Metanephros (tissue), 2 donors: ENCODE measurements around the genes SPHK1 and JMJD6.

GRCh38 chr17:76275802-76276588 lies 10.8 kb downstream of the UBALD2 start:
- RAMPAGE, long total RNA: no peak

DNA sequence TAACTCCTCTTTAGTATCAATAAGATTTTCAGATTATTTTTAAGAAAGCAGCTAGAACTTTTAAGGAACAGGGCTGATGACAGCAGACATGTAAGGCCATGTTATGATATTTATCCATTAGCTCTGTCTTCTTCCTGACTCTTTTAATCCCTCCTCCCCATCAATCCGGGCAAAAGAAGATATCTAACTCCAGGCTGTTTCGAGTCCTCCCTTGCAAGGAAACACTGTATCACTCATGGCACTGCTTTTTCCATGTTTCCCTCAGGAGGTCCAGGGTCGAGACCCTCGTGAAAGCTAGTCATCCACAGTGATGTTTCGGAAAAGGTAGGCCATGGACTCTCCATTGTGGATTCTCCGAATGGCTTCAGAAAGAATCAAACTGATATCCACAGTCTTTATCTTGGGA lies 3.2 kb upstream of the QRICH2 start:
- RAMPAGE, long total RNA: no peak

GRCh38 chr17:76383815-76384172 lies 615 bp upstream of the SPHK1 start:
- RAMPAGE, long total RNA: no peak

- RAMPAGE, long total RNA: no peak
These were observed at the start of gene SPHK1 for GRCh38 chr17:76384173-76384947. Gene SPHK1 (plus strand): TSS chr17:76384609.

DNA sequence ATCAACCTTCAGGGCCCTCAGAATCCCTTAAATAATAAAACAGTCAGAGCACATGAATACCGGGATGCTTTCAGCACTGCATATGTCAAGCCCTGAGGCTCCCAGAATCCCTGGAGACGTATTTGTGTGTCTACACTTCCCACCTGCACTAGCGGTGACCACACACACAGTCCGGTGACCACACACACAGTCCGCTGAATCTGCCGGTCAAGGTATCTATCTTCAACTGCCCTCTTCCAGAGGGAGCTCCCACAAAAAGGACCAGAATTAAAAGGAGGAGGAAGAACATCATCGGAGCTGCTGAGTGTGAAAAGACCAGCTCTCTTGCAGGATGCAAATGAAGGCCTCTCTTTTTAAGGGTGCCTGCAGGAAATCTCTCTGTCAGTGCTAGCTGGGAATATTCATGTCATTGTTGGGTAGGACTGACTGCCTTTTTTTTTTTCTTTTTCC lies 8.1 kb downstream of the UBE2O start:
- RAMPAGE, long total RNA: no peak

- RAMPAGE, long total RNA: no peak
These were observed 6.1 kb downstream of the UBE2O start for GRCh38 chr17:76446427-76447602.

- RAMPAGE, long total RNA: no peak
These were observed 2.1 kb downstream of the RHBDF2 start for GRCh38 chr17:76498777-76499873.

DNA sequence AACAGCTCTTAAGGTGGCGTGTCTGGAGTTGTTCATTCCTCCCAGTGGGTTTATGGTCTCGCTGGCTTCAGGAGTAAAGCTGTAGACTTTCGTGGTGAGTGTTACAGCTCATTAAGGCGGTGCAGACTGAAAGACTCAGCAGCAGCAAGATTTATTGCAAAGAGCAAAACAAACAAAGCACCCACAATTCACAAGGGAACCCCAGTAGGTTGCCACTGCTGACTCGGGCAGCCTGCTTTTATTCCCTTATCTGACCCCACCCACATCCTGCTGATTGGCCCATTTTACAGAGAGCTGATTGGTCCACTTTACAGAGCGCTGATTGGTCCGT lies 28.5 kb upstream of the ST6GALNAC2 start:
- RAMPAGE, long total RNA: no peak

DNA sequence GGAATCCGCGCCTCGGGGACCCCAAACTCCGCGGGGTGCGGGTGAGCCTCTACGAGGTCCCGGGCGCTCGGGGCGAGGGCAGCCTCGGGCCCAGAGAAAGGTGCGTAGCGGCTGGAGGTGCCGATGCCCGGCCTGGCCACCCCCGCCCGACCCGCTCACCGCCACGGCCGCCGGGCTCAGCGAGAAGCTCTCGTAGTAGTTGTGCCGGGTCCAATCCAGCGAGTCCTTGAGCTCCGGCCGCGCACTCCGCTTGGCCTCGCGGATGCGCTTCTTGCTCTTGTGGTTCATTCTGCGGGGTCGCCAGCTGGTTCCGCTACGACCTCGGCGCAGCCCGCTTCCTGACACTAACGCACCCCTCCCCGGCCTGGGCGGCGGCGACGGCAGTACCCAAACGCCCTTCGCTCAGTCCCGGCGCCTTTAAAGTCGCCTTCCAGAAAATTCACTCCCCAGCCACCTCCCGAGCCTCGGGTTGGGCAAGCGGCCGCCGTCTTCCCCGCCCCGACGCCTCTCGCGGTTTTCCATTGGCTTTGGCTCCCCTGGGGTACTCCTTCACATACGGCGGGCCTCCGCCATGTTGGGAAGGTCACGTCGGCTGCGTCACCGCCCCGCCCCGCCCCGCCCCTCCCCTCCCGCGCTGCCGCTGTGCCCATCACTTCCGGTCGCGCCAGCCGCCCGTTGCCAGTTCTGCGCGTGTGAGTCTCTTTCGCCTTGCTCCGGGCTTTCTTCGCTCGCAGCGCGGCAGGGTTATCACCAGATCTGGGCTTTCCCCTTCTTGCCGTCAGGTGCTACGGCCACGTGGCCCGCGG lies at the start of gene JMJD6:
Gene JMJD6, minus strand, starts transcription at position 419 of the 806 bp plus-strand sequence.
- RAMPAGE, long total RNA: start-site peak on the minus strand centred at position 371 of the sequence, 156 bp wide, 358 and 32 reads in 2 replicates

- RAMPAGE, long total RNA: no peak
These were observed 31.6 kb downstream of the MFSD11 start for GRCh38 chr17:76769471-76769953.

DNA sequence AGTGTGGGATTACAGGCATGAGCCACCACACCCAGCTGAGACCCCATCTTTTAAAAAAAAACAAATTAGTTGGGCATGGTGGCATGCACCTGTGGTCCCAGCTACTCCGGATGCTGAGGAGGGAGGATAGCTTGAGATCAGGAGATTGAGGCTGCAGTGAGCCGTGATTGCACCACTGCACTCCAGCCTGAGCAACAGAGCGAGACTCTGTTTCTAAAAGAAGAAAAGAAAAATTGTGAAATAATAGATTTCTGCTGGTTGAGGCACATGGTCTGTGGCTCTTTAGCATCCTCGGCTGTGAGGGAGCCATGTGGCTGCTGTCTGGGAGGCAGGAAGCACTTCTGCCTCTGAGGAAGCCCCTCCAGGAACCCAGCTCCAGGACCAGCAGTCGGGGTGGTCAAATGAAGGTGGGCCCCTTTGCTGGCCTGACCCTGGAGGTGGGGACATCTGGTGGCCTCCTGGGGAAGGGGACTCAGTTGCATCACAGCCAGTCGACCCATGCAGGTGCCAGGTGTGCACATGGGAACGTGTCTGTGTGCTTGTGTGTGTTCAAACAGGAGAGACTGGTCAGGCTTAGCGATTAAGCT lies 24.5 kb upstream of the MGAT5B start:
- RAMPAGE, long total RNA: no peak

DNA sequence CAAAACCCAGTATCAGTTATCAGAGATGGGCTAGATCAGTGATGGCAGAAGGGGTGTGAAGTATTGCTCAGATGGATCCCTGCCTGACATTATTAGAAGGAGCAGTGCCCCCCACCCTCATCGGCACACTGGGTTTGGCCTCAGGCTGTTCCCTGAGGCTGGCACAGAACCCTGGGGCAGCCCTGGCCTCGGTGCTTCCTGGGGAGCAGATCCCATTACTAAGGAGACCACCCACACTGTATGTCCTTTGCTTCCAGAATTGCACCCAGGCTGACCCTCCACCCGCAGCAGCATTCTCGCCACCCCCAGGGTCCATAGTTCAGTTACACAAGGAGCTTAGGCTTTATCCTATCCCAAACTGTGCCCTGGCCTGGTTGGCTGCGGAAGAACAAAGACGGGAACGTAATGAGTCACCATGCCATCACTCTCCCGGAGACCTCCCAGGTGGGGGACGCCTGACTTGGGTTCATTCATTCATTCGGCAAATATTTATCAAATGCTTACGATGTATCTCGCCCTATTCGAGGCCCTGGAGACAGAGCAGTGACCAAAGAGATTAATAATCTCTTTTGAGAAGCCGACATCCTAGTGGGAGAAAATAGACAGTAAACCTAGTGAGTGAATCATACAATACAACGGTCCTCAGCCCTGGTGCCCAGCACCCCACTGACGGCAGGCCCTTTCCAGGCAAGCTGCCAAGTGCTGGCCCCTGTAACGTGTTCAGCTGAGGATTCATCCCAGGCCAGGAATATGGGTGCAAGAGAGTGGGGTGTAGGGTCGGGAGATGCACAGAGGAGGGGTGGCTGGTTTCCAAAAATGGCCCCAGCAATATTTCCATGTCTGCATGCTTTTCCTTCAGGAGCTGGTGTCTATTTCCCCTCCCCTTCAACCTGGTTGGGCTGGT lies 134.0 kb downstream of the MGAT5B start:
- RAMPAGE, long total RNA: no peak

DNA sequence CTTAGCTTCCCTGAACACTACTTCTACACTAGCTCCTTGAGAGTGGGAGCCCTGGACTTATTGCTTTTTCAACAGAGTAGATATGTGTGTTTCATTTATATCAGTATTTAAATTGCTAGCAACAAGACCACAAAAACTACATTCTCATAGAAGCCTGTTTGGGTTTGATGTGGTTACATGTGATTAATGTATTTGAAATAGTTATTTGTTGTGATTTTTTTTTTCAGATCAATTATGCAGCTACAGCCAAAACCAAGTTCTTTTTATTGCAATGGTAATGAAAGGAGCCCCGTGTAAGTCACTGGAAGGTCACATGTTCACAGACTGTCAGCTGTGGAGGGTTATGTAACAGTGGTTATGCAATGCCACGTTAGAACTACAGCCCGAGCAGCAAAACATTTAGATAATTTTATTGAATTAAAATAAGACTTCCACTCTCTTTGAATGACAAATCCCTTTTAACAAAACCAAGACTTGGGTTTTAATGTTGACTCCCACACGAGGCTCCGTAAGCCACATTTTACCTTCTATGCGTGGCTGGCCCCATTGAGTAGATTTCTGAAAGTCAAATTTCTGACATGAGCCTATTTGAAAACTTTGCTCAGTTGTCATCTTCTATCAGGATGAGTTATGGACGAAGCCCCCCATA lies 41.9 kb upstream of the SEC14L1 start:
- RAMPAGE, long total RNA: no peak

DNA sequence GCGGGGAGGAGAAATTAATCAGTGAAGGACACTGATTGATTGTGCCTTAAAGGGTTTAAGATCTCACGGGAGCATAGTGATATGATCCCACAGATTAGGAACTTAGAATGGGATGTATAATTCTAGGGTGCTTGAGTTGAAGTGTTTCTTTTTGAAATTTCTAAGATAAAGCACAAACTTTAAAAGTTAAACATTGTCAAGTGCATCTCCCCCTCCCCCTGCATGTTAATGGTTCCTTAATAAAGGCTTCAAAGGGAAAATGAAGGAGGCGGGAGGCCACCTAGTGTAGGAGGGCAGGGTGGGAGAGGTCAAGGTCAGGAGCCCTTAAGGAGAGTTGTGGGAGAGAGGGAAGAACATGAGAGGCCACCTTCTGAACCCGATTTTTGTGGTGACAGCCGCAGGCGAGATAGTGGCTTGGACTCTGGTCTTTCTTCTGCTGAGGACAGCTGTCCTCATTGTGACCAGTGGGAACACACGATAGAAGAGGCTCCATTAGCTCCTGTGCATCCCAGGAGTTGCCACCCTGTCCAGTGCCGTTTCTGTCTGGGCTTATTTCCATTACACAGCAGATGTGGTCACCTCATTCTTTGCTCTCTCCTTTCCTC lies 7.3 kb downstream of the SEC14L1 start:
- RAMPAGE, long total RNA: no peak

DNA sequence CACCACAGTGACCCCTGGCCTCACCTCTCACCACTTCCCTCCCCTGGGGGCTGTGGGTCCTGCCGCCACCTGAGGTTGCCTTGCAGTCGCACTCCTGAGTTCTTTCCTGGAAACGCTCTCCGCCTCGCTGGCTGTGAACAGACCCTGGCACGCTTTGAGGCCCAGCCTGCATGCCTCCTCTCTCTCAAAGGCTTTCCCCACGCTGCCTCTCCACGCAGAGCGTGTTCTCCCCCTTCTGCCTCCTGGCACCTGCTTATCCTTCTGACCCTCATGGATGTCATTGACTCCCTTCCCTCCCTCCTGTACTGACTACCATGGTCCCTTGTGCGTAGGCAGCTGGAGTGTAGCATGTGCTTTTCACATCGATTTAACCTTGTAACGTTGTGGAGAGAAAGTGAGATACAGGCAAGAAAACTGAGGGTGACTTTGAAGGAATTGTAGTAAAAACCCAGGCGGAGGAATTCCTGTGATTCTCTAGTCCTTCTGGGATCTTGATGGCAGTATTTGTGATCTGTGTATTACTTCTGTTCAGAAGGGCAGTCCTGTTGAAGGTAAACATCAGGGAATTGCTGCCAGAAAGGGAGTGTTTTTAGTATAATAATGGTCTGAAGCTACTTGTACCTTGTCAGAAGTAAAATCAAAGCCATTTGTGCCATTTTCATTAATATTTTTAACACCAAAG lies 45.6 kb downstream of the SEC14L1 start:
- RAMPAGE, long total RNA: no peak

GRCh38 chr17:77209073-77209850 lies 68.5 kb downstream of the SEC14L1 start:
- RAMPAGE, long total RNA: no peak

- RAMPAGE, long total RNA: no peak
These were observed 37.5 kb downstream of the SEPTIN9 start for GRCh38 chr17:77318728-77319309.

DNA sequence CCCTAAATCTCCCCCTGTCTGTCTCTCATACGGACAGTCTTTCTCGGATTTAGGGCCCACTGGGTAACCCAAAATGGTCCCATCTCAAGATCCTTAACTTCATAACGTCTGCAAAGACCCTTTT lies 42.7 kb downstream of the SEPTIN9 start:
- RAMPAGE, long total RNA: no peak

- RAMPAGE, long total RNA: no peak
These were observed 91.0 kb downstream of the SEPTIN9 start for GRCh38 chr17:77372355-77372730.

GRCh38 chr17:77374818-77375032 lies 93.4 kb downstream of the SEPTIN9 start:
- RAMPAGE, long total RNA: no peak